ENCODE data around the genes VIM and ST8SIA6.

- RRBS, result no CpG with 5 or more reads among the region's 10 CpGs
Observed at GRCh38 chr10:17227922-17228285, at the start of gene VIM. Gene VIM, plus strand, starts transcription at chr10:17228241.

GRCh38 chr10:17230438-17230807 lies 2.4 kb downstream of the VIM start:
- RRBS, result no CpG with 5 or more reads among the region's 24 CpGs

DNA sequence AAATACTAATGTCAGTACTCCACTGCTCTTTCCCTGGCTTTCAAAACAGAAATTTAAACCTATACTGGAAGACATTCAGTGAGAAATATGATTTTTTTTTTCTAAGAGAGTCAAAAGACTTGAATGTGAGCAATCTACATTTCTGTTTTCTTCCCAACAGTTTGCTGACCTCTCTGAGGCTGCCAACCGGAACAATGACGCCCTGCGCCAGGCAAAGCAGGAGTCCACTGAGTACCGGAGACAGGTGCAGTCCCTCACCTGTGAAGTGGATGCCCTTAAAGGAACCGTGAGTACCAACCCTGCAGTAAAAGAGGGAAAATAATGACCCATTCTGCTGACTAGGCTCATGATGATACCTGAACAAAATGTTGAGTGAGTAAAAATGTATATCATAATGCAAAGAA lies 6.5 kb downstream of the VIM start:
- RRBS, result 69% methylated on average over 4 of the region's 5 CpGs

GRCh38 chr10:17235986-17236953 lies 8.2 kb downstream of the VIM start:
- RRBS, result no CpG with 5 or more reads among the region's 5 CpGs

- RRBS, result no CpG with 5 or more reads among the region's 3 CpGs
Observed at GRCh38 chr10:17241305-17241715, 13.3 kb downstream of the VIM start.

DNA sequence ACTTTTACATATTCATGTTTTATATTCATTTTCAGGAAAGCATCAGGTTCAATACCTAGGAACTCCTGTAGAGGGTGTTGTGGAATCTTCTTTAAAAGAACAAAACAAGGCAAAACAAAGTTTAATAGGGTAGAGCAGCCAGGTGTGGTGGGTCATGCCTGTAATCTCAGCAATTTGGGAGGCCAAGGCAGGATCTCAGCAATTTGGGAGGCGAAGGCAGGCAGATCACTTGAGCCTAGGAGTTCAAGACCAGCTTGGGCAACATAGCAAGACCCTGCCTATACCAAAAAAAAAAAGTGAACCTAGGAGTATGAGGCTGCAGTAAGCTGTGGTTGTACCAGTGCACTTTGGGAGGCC lies 45.1 kb downstream of the ST8SIA6 start:
- RRBS, result no CpG with 5 or more reads among the region's 1 CpG

GRCh38 chr10:17428167-17429138 lies 25.9 kb downstream of the ST8SIA6 start:
- RRBS, result no CpG with 5 or more reads among the region's 19 CpGs

GRCh38 chr10:17453918-17454994 lies at the start of gene ST8SIA6:
Gene ST8SIA6, minus strand, starts transcription at chr10:17454595.
- RRBS, result 2% methylated on average over 59 of the region's 124 CpGs

DNA sequence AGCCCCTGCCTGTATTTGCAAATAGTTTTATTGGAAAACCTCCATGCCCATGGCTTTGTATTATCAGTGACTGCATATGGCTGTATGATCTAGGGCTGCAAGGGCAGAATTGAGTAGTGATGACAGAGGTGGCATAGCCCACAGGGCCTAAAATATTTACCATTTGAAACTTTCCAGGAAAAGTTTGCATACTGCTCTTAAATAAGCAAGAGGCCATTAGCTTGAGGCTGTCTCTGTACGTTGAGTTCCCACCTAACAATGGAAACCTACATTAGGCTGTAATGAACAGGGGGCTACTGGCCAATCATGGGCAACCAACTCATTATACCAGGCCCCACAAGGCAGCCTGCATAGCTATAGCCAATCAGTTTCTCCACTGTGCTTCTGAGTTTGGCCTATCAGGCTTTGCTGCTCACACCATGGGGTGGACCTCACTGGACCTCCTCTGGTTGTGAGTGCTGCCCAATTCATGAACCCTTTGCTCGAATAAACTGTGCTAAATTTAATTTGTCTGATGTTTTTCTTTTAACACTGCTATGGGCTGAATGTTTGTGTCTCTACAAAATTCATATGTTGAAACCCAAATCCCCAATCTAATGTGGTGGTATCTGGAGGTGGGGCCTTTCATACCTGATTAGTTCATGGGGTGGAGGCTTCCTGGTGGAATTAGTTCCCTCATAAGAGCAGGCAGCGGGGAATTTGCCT lies 752 bp upstream of the ST8SIA6 start:
- RRBS, result no CpG with 5 or more reads among the region's 3 CpGs

DNA sequence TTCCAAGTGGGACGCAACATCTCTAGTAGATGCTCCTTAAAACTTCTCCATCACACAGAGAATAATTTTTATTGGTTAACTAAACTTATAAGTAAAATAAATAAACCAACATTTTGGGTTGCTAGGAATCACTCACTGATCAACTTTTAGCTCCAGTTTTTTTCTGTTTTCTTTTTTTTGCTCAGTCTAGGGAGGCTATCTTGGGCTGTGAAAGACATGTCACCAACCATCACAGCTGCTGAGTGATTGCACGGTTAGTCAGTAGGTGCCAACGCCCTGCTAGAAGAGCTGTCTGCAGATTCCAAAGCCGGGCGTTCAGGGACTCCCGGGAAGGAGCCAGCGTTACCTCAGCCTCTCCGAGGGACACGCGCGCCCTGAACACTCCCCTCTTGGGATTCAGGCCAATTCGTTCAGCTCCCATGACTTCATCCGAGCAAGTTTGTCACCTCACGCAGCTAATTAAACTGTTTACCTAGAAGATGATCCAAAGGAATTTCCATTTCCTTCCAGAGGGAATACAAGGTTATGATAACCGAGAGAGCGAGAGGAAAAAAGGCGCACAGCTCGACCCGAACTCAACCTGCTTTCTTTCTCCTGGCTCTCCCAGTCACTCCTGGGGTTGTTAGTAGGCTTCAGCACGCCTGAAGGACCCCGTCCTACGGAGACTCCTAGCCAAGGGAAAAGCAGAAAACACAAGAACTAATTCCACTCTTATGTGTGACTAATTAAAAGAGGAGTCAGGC lies 488 bp upstream of the STAM start:
- RRBS, result no CpG with 5 or more reads among the region's 22 CpGs

DNA sequence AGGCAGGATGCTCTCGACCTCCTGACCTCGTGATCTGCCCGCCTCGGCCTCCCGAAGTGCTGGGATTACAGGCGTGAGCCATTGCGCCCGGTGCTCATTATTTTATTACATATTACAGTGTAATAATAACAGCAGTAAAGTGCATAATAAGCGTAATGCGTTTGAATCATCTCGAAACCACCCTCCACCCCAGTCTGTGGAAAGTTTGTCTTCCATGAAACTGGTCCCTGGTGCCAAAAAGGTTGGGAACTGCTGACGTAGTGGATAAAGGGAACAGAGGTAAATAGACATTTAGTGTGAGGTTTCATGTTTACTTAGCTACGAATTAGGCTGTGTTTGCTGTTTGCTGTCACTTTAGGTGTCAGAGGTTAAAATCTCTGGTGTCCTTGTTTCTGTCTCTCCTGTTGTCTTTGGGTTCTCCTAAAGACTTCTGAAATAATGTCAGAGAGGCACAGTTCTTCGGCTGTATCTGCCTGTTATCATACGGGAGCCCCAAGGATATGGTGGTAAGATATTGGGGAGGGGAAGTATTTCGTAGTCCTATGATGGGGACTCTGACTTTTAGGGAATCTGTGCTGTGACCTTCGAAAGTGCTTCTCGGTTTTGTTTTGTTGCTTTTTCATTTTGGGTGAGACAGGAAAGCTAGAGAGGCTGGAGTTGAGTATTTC lies 60.2 kb upstream of the SLC39A12 start:
- RRBS, result no CpG with 5 or more reads among the region's 18 CpGs

GRCh38 chr10:18260247-18260962 lies 120.2 kb downstream of the CACNB2 start:
- RRBS, result no CpG with 5 or more reads among the region's 19 CpGs

GRCh38 chr10:18312604-18313068 lies 172.4 kb downstream of the CACNB2 start:
- RRBS, result no CpG with 5 or more reads among the region's 5 CpGs

DNA sequence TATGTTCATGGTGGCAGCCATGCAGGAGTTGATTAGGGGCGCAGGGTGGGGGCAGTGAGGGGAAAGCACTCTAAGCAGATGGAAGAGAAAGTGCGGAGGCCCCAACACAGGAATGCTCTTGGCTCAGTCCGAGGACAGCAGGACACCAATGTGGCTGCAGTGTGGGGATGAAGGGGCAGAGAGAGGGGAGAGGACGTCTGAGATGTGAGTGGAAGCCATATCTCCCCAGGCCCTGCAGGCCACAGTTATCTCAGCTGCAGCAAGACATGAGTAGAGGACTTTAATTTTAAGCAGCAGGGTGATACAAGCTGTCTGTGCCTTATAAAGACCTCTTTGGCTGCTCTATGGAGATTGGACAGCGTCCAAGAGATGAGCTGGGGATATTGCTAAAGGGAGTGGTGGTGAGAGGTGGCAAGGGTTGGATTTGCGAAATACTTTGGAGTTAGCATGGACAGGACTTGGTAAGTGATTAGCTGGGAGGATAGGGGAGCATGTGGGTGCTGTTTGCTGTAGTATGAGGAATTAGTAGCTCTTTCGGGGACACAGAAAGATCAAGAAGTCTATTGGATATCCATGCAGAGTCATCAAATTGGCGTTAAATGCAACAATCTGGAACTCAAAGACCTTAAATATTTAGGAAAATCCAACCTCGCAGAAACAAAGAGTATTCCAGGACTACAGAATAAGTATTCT lies 191.8 kb downstream of the CACNB2 start:
- RRBS, result no CpG with 5 or more reads among the region's 9 CpGs

DNA sequence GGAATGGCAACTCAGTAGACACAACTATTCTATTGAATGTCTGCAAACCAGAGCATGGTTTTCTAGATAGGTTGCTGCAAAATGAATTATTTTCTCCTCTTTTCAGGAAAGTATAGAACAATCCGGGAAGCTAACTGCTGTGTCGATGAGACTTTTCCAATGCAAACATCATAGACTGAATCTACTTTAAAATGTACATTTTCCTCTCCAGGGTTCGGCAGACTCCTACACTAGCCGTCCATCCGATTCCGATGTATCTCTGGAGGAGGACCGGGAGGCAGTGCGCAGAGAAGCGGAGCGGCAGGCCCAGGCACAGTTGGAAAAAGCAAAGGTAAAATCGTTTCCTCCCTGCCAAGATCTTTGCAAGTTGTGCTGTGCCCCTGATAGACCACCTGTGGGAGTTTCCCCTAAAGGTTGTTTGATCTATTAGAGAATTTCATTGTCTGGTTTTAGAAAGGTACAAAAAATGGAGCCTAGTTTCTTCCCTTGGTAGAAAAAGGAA lies 249.6 kb downstream of the NSUN6 start:
- RRBS, result no CpG with 5 or more reads among the region's 11 CpGs

GRCh38 chr10:18564871-18565853 lies 86.2 kb downstream of the NSUN6 start:
- RRBS, result no CpG with 5 or more reads among the region's 7 CpGs

GRCh38 chr10:18570940-18571893 lies 80.2 kb downstream of the NSUN6 start:
- RRBS, result no CpG with 5 or more reads among the region's 1 CpG

GRCh38 chr10:19638365-19639202 lies 177.6 kb upstream of the PLXDC2 start:
- RRBS, result no CpG with 5 or more reads among the region's 4 CpGs

DNA sequence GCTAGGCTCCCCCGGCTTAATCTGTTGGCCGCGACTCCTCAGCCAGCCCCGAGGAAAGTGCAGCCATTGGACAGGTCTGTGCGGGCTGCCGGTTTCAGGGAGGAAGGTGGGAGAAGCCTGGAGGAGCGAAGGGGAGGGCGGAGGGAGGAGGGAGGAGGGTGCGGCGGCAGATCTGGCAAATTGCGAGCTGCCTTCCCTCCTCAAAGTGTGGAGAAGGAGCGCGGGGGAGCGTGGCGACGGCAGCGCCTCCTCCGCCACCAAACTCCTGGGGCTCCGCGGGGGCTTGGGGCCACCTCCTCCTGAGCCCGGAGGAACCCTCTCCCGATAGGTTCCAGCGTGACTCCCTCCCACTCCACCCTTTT lies 244 bp upstream of the PLXDC2 start:
- RRBS, result 2% methylated on average over 5 of the region's 23 CpGs

- RRBS, result no CpG with 5 or more reads among the region's 6 CpGs
Observed at GRCh38 chr10:19858325-19859319, 42.4 kb downstream of the PLXDC2 start.